Heart (tissue), 3 donors: ENCODE results near the genes PRB4 and DUSP16.

GRCh38 chr12:11164123-11164467, 6.9 kb upstream of the SMIM10L1 start:
- RAMPAGE, long total RNA, 2 experiments = no peak in any of the 2 experiments

- RAMPAGE, long total RNA, 2 experiments = no peak in any of the 2 experiments
Measured at GRCh38 chr12:11310227-11310774, at the start of gene PRB4. Gene PRB4 (minus strand): TSS chr12:11310436.

DNA sequence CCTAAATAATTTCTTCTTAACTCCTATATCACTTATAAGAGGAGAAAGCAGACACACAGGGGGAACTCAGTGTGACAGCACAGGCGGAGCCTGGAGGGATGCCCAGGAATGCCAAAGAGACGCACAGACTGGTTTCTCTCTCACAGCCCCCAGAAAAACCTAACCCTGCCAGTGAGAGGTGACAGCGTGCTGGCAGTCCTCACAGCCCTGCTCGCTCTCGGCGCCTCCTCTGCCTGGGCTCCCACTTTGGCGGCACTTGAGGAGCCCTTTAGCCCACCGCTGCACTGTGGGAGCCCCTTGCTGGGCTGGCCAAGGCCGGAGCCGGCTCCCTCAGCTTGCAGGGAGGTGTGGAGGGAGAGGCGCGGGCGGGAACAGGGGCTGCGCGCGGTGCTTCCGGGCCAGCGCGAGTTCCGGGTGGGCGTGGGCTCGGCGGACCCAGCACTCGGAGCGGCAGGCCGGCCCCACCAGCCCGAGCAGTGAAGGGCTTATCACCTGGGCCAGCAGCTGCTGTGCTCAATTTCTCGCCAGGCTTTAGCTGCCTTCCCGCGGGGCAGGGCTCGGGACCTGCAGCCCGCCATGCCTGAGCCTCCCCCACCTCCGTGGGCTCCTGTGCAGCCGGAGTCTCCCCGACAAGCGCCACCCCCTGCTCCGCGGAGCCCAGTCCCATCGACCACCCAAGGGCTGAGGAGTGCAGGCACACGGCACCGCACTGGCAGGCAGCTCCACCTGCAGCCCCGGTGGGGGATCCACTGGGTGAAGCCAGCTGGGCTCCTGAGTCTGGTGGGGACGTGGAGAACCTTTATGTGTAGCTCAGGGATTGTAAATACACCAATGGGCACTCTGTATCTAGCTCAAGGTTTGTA, 102.3 kb upstream of the ETV6 start:
- RAMPAGE, long total RNA, 2 experiments = no peak in any of the 2 experiments

DNA sequence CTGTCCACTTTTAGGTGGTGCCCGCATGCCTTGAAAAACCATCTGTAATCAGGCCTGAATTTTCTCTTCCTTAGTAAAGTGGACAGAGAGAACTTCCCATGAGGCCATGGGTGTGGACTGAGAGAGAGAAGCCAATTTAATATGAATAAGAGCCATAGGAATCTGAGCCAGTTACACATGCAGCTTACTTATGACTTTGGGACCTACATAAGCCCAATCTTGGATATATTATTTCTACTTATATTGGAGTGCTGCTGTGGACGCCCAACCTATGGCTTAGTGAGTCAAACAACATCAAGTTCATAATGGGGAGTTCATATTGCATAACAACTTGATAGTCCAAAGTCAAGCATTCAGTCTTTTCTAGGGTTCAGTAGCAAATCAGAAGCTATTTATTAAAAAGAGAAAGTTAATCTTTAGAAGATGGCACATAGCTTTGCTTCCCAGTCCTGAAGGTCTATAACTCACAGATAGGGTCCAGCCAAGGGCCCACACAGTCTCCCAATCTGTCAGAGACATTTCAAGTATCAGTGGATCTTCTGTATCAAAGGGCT, 11.0 kb upstream of the ETV6 start:
- RAMPAGE, long total RNA, 2 experiments = no peak in any of the 2 experiments

DNA sequence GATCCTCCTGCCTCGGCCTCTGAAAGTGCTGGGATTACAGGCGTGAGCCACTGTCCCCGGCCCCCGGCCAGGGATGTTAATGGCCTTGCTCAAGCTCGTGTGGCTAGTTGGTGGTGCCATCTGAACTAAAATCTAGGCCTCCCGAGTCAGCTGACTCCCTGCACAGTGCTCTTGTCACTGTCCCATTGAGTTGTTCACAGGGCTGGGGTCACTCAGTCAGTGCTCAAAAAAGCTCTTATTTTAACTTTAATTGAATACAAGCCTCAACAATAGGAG, 8.9 kb downstream of the ETV6 start:
- RAMPAGE, long total RNA, 2 experiments = no peak in any of the 2 experiments

DNA sequence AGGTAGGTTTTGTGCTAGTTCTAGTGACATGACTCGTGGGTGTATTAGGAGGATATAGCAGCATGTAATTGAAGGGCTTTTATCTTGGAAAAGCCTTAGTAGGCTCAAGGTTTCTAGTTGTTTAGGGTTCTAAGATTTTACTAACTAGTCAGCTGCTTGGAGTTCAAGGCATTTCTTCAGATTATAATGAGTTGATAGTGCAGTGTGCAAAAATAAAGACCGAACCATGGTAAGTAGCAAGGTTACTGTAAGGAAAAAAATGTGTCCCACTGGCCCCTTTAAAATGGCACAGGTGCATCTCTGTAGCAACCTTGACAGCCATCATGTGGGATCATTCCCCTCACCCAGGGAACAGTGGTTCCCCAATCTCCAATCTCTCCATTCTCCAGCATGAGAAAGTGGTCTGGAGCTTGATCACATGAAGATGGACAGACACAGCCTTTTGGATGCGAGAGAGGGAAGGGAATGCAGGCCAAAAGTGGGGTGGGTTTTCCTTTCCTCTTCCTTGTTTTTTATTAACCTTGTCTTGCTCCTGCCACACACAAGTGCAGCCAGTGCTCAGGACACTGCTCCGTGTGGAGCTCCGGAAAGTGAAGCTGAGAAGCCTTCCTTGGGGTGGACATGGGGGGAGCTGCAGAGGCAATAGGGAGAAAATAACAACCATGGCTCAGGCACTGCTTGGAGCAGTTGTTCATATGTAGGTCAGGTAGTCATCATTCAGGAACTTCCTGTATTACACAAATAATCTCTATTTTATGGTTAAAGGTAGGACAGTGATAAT, 91.7 kb downstream of the ETV6 start:
- RAMPAGE, long total RNA, 2 experiments = no peak in any of the 2 experiments

DNA sequence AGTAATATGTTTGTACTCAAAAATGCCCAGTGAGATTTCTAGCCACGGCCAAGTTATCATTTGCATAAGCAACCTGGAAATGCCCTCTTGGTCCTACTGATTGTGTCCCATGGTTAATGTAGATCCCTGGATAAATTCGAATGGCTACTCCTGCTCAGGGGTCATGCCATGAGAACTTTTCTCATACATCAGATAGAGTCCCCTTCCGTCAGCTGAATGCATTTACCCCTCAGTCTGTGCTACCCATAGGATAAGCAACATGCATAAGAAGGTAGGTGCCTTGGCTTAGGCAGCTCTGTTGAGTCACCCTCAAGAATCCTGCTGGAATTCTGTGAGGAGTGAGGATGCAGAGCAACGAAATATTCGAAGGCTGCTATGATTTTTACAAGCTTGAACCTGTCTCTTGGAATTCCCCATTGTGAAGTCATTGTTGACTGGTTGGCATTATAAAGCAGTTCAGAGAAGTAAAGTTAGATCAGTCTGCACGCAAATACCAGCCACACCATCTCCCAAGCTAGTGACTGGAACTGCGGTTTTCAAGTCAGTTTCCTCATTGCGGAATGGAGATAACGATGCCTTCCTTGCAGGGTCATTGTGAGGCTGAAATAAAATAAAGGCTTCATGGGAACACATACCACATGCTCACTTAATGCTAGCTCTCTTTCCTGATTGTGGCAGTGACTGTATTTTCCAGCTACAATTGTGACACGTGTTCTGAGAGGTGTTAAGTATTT, 96.5 kb downstream of the ETV6 start:
- RAMPAGE, long total RNA, 2 experiments = no peak in any of the 2 experiments

GRCh38 chr12:11749772-11750753, 100.6 kb downstream of the ETV6 start:
- RAMPAGE, long total RNA, 2 experiments = no peak in any of the 2 experiments

GRCh38 chr12:11882398-11882613, 188.4 kb upstream of the BCL2L14 start:
- RAMPAGE, long total RNA, 2 experiments = no peak in any of the 2 experiments

DNA sequence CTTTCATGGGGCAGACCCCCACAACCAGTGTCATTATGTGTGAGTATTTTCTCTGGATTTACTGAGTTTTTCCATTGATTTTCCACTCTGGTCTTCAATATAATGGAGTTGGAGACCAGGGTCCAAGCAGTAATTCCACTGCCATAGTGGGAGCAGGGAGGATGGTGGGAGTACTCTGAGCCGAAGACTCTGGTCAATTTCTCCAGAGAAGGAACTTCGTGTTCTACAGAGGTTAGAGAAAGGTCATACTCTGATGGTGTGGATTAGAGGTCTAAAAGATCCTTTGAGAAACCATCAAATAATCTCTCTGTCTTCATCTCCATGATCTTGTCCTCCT, 32.6 kb upstream of the BCL2L14 start:
- RAMPAGE, long total RNA, 2 experiments = no peak in any of the 2 experiments

DNA sequence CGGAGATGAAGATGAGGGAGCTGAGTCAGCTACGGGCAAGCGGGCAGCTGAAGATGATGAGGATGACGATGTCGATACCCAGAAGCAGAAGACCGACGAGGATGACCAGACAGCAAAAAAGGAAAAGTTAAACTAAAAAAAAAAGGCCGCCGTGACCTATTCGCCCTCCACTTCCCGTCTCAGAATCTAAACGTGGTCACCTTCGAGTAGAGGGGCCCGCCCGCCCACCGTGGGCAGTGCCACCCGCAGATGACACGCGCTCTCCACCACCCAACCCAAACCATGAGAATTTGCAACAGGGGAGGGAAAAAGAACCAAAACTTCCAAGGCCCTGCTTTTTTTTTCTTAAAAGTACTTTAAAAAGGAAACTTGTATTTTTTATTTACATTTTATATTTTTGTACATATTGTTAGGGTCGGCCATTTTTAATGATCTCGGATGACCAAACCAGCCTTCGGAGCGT, 40.7 kb downstream of the BCL2L14 start:
- RAMPAGE, long total RNA, 2 experiments = no peak in any of the 2 experiments

GRCh38 chr12:12180939-12181668, 85.7 kb downstream of the LRP6 start:
- RAMPAGE, long total RNA, 2 experiments = no peak in any of the 2 experiments

- RAMPAGE, long total RNA, 2 experiments = no peak in any of the 2 experiments
Measured at GRCh38 chr12:12216610-12216982, 50.2 kb downstream of the LRP6 start.

DNA sequence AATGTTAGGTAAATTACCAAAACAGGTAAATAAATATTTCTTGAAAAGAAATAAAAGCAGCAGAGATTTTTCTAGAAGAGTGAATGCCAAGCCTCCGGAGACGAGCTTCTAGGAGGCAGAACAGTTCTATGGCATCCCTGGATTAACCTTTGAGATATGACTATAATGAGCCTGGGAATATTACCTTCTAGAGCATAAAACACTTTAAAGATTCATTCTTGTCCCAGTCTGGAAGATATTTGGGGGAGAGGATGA, 1.9 kb downstream of the BORCS5 start:
- RAMPAGE, long total RNA, 2 experiments = no peak in any of the 2 experiments

- RAMPAGE, long total RNA, 2 experiments = no peak in any of the 2 experiments
Measured at GRCh38 chr12:12442618-12443168, 85.8 kb downstream of the BORCS5 start.

- RAMPAGE, long total RNA, 2 experiments = no peak in any of the 2 experiments
Measured at GRCh38 chr12:12451261-12451624, 94.4 kb downstream of the BORCS5 start.

- RAMPAGE, long total RNA, 2 experiments = no peak in any of the 2 experiments
Measured at GRCh38 chr12:12562528-12563454, at the start of gene DUSP16. Gene DUSP16 (minus strand): TSS chr12:12562863.

GRCh38 chr12:12626324-12626853, 14.7 kb downstream of the CREBL2 start:
- RAMPAGE, long total RNA, 2 experiments = no peak in any of the 2 experiments

- RAMPAGE, long total RNA, 2 experiments = no peak in any of the 2 experiments
Measured at GRCh38 chr12:12685191-12685767, 10.7 kb downstream of the GPR19 start.

DNA sequence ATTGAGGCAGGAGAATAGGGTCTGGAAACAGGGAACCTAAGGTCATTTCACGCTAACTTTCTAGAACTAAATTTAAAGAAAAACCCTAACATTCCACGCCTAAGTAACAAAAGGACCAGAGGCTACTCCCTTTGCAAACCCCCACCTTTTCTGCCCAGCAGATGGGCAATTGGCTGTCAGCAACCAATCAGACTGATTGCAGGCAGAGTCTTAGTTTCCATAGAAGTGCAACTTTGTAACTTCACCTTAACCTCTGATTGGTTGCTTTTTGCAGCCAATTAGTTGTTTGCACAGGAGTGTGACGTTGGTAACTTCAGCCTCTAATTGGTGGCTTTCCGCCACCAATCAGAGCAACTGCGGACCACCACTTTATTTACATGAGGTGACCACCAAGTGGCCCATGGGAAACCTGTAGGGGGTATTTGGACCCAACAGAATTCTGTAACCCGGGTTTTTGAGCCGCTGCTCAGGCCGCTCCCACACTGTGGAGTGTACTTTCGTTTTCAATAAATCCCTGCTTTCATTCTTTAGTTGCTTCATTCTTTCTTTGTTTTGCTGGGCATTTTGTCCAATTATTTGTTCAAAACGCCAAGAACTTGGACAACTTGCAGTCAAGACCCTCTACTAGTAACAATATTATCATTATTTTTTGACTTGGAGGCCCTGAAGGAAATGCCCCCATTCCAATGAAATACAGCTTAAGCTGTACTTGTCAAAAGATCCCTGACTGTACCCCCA, 32.3 kb downstream of the CDKN1B start:
- RAMPAGE, long total RNA, 2 experiments = no peak in any of the 2 experiments